ENCODE results near the gene DIRAS2.

DNA sequence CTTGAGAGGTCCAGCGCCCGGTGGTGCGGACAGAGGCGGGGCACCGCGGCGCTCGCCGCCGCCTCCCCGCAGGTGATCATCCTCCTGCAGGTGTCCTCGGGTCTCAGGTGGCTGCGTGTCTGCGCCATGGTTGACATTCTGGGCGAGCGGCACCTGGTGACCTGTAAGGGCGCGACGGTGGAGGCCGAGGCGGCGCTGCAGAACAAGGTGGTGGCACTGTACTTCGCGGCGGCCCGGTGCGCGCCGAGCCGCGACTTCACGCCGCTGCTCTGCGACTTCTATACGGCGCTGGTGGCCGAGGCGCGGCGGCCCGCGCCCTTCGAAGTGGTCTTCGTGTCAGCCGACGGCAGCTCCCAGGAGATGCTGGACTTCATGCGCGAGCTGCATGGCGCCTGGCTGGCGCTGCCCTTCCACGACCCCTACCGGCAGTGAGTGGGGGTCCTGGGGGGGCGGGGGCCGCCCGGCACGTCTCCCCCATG, 370 bp downstream of the NXNL2 start:
- PRO-cap, result no peak
- RAMPAGE, long total RNA, 2 experiments, result no peak in any of the 2 experiments

DNA sequence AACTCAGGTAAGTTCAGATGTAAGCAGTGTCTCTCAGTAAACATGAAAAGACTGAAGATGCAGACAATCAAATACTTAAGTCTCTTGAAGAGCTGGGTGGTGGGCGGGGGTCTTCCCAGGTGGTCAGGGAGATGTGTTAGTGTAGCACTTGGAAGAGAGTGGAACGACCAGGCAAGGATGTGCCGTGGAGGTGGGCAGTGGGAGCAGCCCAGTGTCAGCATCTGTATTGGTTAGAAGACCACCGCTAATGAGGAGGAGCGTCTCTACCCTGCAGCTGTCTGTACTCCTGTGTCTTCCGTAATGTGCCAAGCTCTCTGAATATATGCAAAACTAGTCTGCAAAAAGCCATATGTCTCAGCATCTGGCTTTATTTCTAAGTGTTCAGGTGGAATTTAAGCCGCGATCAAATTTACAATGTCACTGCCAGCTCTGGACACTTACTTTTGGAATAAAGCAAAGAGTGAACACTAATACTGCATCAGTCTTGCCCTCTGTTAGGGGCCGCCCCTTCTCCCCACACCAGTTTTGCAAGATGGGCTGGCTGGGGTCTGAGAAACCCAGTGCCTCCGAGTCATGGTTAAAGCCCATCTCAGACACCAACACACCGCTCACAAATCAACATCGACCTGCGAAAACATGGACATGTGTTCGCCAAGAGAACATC, 4.5 kb downstream of the S1PR3 start:
- PRO-cap, result no peak
- RAMPAGE, long total RNA, 2 experiments, result no peak in any of the 2 experiments

DNA sequence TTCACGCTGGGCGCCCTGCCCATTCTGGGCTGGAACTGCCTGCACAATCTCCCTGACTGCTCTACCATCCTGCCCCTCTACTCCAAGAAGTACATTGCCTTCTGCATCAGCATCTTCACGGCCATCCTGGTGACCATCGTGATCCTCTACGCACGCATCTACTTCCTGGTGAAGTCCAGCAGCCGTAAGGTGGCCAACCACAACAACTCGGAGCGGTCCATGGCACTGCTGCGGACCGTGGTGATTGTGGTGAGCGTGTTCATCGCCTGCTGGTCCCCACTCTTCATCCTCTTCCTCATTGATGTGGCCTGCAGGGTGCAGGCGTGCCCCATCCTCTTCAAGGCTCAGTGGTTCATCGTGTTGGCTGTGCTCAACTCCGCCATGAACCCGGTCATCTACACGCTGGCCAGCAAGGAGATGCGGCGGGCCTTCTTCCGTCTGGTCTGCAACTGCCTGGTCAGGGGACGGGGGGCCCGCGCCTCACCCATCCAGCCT, 10.5 kb downstream of the S1PR3 start:
- PRO-cap, result no peak
- RAMPAGE, long total RNA, 2 experiments, result start-site peak on the plus strand in 1 of 2 experiments, centred at position 160 of the sequence, 6 reads per replicate

DNA sequence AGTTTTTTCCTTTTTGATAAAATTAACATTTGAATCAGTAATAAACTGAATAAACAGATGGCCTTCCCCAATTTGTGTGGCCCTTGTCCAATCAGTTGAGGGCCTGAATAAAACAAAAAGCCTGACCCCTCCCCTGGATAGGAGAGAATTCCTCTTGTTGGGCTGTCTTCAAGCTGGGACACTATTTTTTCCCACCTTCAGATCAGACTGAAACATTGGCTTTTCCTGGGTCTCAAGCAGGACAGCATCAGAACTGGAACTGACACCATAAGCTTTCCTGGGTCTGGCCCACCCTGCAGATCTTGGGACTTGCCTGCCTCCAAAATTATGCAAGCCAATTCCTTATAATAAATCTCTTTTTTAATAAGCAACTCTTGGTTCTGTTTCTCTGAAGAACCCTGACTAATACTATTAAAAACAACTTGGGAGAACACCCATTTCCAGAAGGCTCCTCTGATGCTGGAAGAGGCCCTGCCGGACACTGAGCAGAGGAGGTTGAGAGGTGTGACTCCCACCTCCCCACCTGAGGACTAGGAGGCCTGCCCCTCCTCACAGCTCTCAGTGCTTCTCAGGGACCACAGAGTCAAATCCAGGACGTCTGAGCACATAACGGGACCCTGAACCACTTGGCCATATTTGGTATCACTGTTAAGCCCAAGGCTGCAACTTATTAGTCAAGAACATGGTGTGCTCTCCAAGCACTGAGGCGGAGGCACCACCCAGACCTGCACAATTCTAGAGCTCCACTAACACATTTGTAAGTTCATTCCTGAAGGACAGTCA, 9.7 kb downstream of the SHC3 start:
- PRO-cap, result no peak
- RAMPAGE, long total RNA, 2 experiments, result no peak in any of the 2 experiments

GRCh38 chr9:89337115-89337784, 18.9 kb downstream of the SECISBP2 start:
- PRO-cap, result no peak
- RAMPAGE, long total RNA, 2 experiments, result no peak in any of the 2 experiments

DNA sequence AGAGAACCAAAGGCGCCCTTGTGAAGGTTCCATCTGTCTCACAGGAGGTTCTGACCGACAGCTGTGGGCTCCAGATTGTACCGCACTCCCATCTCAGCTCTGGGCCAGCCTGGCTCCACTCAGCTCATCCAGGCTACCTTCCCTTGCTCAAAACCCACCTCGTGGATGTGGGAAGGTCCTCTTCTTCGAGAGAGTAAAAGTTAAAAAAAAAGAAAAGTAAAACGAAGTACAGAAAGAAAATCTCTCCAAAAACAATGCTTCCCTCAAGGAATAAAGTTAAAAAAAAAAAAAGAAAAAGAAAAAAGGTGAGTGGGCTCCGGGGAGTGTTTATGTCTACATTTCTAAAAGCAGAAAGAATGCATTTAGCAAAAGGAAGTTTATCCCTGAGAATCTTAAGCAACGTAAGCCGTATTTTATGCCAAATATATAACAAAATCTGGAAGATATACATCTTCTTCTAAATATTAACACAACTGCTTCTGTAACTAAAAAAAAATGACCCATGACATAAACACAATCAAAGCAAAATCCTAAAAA, 59.5 kb downstream of the SECISBP2 start:
- PRO-cap, result no peak
- RAMPAGE, long total RNA, 2 experiments, result no peak in any of the 2 experiments

- PRO-cap, result no peak
- RAMPAGE, long total RNA, 2 experiments, result no peak in any of the 2 experiments
These were observed 69.2 kb downstream of the SECISBP2 start for GRCh38 chr9:89387338-89387961.

DNA sequence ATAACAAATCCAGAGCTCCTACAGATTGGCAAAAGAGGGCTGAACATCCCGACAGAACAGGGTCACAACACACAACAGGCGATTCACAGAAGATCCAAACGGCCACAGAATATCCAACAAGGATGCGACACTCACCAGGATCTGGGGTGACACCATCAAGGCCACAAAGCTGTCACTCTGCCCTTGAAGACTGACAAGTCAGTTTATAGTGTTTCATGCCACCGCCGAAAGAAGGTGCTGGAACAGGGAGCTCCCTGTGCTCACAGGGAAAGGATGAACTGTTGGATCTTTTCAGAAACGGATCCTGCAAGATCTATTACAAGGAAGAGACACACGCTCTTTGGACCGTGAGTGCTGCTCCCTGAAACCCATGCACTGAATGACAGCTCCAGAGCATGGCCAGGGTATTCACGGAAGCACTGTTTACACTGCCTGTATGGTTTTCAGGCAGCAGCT, 53.0 kb downstream of the SEMA4D start:
- PRO-cap, result no peak
- RAMPAGE, long total RNA, 2 experiments, result no peak in any of the 2 experiments

GRCh38 chr9:89470108-89470620, 27.7 kb downstream of the SEMA4D start:
- PRO-cap, result no peak
- RAMPAGE, long total RNA, 2 experiments, result no peak in any of the 2 experiments

GRCh38 chr9:89605625-89606510, 1.1 kb downstream of the GADD45G start:
- PRO-cap, result bidirectional peak, plus-strand start at chr9:89605978, minus-strand start at chr9:89605874; bidirectional peak, plus-strand start at chr9:89606429, minus-strand start at chr9:89606351
- RAMPAGE, long total RNA, 2 experiments, result no peak in any of the 2 experiments

GRCh38 chr9:89608206-89608723, 3.5 kb downstream of the GADD45G start:
- PRO-cap, result no peak
- RAMPAGE, long total RNA, 2 experiments, result no peak in any of the 2 experiments

DNA sequence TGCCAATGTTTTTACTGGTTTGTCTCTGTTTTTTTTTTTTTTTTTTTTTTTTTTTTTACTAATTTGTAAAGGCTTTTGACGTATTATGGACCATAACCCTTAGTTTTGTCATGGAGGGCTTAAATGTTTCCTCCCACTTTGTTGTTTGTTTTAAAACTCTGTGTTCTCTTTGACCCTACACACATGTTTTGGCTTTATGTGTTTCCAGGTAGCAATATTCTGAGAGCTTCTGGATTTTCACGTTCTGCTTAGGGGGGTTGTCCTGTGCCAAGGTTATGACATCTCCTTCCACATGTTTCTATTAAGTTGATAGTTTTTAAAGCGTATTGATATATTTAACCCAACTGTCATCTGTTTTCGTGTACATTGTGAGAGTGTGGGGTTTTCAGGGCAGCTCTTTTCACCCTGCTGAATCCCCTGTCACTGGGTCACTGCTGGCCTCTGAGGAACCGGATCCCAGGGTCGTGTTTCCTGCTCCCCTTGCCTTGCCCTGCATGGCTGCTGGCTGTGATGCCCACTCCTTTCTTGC, 49.6 kb downstream of the GADD45G start:
- PRO-cap, result no peak
- RAMPAGE, long total RNA, 2 experiments, result no peak in any of the 2 experiments

- PRO-cap, result no peak
- RAMPAGE, long total RNA, 2 experiments, result no peak in any of the 2 experiments
These were observed 57.3 kb downstream of the GADD45G start for GRCh38 chr9:89661929-89662657.

DNA sequence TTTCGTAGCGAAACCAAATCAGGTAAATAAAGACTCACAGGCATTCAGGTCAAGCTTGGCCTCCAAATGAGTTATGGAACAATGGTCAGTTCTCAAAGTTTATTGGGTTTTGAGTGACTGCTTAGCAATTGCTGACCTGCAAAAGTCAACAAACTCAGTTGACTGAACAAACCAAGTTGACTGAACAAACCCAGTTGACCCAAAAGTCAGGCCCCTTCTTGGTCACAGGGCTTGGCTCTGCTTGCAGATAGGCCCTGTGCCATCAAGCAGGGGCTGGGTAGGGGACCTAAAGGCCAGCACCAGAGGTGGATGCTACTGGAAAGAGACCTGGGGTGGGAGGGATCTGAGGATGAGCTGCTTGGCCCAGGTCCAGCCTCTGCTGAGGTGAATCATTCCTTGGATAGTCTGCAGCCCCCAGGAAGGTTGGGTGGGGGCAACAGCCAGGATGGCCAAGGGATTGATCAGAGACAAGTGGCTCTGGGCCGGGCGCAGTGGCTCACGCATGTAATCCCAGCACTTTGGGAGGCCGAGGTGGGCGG, 64.6 kb downstream of the GADD45G start:
- PRO-cap, result no peak
- RAMPAGE, long total RNA, 2 experiments, result no peak in any of the 2 experiments

DNA sequence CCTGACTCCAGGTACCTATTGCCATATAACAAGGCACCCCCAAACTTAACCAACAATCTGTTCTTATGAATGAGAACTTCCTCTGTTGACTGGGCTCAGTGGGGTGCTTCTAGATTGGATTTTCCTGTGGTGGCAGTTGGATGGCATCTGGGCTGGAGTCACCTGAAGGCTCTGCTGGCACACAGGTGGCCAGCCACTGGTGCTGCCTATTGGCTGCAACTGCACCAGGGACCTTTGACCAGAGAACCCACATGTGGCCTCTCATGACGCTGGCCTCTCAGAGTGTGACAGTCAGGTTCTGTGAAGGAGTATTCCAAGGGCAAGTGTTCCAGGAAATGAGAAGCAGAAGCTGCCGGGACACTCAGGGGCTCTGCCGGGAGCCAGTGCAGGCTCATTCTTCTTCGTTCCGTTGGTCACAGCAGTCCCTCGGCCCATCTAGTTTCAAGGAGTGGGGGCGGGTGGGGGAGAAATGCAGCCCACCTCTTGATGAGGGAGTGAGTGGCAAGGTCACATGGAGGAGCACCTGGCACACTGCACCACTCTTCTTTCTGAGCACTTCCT, 237.4 kb downstream of the GADD45G start:
- PRO-cap, result no peak
- RAMPAGE, long total RNA, 2 experiments, result no peak in any of the 2 experiments

DNA sequence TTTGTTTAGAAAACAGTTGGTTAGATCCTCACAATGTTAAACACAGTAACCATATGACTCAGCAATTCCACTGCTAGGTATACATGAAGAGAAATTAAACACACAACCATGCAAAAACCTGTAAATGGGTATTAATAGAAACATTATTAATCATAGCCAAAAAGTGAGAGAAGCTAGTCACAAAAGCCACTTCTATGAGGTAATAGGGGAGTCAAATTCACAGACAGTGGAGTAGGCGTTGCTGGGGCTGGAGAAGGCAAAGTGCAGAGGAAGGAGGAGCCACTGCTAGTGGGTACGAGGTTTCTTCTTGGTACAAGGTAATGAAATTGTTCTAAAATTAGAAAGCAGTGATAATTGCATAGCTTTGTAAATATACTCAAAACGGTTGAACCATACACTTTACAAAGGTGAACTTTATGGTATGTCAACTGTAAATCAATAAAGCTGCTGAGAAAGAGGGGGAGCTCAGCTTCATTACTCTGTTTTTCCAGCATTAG, 364.4 kb downstream of the GADD45G start:
- PRO-cap, result no peak
- RAMPAGE, long total RNA, 2 experiments, result no peak in any of the 2 experiments

DNA sequence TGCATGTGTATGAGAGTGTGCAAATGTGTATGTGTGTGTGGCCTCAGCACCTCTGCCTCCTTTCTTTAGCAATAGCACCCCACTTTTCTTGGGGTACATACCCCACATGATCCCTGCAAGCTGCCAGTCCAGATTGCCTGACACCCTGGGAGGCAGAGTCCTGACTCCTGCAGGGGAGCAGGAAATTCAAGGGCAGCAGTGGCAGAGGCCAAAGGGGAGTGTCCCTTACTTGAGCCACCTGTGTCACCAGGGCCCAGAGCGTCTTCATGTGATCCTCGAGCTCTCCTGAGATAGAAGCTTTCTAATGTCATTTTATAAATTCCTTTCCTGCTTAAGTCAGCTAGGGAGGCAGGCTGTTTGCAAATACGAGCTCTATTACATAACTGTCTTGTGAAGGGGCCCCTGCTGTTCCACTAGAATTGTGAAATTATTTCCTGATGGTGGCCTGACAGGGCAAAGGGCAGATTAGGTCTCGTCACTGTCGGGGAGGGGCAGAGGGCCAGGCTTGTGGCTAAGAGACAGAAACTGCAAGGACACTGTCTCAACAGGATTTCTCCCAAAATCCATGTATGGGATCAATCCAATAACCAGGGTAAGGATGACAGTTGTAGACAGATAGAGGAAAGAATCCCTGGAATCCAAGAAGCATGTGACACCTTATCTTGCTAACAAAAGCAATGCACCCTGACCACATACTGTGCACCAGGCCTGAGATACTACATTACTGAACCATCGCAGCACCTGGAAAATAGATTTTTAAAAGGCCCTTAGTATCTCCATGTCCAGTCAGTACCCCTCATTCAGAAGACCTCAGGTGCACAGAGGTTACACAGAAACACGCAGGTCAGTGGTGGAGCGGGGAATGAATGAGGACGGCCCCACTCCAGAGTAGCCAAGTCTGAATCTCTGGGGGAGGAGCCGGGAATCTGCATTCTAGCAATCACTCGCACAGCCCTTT, 389.4 kb downstream of the GADD45G start:
- PRO-cap, result no peak
- RAMPAGE, long total RNA, 2 experiments, result no peak in any of the 2 experiments

DNA sequence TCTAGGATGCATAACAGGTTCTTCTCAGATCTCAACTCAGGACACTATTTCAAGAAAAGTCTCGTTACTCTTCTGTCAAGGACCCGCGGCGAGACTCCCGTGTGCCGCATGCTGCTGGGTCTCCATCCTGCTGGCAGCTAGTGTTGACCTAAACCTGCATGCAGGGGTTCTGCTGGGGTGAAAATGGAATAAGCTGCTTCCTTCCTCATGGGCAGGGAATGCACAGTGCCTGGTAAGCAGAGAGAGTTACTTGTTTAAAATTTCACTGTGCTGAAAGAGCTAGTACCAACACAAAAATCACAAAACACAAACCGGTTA, 416.5 kb downstream of the GADD45G start:
- PRO-cap, result no peak
- RAMPAGE, long total RNA, 2 experiments, result no peak in any of the 2 experiments

DNA sequence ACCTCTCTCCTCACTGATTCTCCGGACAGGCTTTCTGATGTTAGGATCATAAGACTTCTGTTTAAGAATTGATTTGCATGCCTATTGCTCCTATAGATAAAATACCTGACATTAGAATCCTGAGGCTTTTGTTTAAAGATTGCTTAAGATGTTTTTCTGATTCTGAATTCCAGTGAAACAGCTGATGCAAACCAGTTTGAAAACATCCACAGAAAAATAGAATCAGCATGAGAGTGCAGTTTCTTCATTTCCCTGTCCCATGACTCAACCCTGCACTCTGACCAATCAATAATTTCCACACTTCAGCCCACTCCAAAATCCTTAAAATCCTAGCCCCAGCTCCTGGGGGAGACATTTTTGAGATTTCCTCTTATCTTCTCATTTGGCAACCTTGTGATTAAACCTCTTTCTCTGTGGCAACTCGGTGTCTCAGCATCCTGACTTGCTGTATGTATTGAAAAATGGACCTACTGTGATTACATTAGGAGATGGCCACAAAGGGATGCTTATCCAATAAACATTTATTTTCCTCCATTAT, 310.4 kb downstream of the DIRAS2 start:
- PRO-cap, result no peak
- RAMPAGE, long total RNA, 2 experiments, result no peak in any of the 2 experiments

GRCh38 chr9:90642289-90643351, at the start of gene DIRAS2:
Gene DIRAS2 (minus strand): TSS chr9:90642824.
- PRO-cap, result unidirectional peak, minus-strand start at chr9:90642822
- RAMPAGE, long total RNA, 2 experiments, result start-site peak on the minus strand in 1 of 2 experiments, at chr9:90642804-90642865 at its widest, 13 reads per replicate